Mesenchymal stem cell of Wharton's jelly (primary cell): ENCODE measurements around a stretch of chr2.

DNA sequence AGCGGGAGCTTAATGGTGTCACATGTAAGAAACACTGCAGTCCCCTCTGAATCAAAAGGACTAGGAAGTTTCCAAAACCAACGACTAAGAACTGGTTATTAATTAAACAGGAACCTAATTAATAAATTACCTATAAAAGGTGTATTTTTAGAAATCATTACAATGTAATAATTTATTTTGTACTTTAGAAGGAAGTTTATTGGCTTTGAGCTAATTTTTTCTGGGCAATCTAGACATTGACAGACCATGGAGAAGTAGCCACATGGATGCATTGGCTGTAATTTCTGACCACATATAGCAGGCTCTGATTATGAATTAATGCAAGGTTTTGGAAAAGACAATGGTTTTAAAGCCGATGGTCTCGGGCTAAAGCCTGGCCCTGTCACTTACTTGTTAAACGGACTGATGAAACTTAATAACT, 23.9 kb upstream of the FAM110C start:
- CAGE, long polyA plus RNA: no peak

GRCh38 chr2:258630-259403, 5.0 kb downstream of the SH3YL1 start:
- CAGE, long polyA plus RNA: no peak

DNA sequence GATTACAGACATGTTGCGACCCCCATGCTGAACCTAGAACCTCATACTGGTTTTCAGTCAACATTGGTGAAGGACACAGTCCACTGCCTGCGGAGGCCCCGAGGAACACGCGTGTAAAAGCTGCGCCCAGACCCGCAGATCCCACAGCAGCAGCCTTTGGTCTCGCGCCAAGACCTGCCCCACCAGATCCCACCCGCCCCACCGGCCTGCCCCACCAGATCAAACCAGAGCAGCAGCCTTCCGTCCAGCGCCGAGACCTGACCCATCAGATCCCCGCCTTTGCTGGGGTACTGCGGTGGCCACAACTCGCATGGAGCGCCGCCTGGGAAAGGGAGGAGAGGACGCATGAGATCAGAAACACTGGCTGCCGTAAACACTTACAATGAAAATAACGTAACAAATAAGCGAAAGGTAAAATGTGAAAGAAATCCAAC, 173.6 kb downstream of the TMEM18 start:
- CAGE, long polyA plus RNA: no peak

GRCh38 chr2:674571-675609, 2.3 kb downstream of the TMEM18 start:
- CAGE, long polyA plus RNA: no peak

DNA sequence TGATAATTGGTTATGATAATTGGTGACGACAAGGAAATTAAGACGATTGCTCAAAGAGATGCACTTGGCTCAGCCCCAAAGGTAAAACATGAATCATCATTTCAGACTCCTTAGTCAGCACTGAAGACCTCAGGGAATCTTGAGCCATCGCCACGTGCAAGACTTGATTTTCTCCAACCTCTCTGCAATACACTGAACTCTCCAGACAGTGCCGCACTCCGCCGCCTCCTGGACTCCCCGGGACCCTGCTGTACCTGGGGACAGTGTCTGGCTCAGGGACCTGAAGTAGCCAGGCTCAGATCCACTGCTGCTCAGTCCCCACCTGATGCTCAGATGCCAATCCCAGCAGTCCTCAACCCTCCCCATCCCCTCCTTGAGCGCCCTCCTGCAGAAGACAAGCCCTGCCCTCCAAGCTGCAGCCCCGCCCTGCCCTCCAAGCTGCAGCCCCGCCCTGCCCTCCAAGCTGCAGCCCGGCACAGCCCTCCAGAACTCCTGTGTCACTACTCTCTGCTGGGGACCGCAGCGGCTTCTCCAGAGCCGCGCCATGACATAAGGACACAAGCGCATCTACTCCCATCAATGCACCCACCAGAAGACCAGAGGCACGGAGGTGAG, 1.1 kb downstream of the TMEM18 start:
- CAGE, long polyA plus RNA: no peak

DNA sequence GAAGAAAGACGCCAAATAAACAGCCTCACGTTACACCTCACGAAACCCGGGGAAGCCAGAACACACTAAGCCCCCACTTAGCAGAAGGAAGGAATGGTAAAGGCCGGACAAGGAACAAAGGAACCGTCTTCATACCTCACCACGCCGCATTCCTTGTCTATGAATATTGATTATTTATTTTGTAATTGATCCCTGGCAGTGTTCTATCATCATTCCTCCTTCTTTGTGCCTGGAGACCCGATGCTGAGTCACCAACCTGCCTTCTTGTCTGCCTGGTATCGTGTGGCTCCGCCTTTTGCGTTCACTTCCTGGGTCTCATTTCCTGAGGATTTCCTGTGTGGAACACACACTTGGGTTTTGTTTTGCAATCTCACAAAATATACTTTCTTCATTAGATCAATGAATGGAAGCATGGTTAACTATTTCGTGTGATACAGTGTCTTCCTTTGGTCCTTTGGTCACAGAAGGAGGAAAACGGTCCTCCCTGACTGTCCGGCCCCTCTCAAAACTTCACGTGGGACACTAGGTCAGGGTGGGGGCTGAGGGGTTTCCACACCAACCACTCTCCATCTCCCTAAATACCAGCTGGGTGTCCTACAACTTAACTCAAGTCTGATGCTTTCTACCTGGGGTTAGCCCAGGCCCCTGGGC, 95.4 kb upstream of the SNTG2 start:
- CAGE, long polyA plus RNA: no peak

GRCh38 chr2:1136888-1137640, 186.4 kb downstream of the SNTG2 start:
- CAGE, long polyA plus RNA: no peak

GRCh38 chr2:1448782-1449195, 35.5 kb downstream of the TPO start:
- CAGE, long polyA plus RNA: no peak

DNA sequence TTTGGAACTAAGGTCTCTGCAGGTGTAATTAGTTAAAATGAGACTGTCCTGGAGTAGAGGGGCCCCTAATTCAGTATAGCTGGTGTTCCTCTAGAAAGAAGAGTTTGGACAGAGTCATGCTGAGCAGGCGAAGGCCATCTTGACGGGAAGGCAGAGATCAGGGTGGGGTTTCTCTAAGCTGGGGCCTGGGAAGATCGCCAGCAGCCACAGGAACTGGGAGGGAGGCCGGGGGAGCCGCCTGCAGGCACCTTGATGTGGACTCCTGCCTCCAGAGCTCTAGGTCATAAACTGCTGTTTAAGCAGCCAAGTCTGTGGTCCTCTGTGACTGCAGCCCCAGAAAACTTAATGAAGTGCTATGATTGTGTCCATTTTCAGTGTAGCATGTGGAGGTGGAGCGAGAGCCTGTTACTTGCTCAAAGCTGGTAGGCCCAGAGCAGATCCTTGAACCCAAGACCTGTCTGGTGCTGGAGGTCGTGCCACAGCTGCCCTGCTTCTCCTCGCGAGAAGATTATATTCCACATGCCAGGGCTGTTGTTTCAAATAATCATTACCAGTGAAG, 105.7 kb downstream of the TPO start:
- CAGE, long polyA plus RNA: no peak

- CAGE, long polyA plus RNA: no peak
Measured at GRCh38 chr2:1590521-1591211, 153.6 kb downstream of the PXDN start.

DNA sequence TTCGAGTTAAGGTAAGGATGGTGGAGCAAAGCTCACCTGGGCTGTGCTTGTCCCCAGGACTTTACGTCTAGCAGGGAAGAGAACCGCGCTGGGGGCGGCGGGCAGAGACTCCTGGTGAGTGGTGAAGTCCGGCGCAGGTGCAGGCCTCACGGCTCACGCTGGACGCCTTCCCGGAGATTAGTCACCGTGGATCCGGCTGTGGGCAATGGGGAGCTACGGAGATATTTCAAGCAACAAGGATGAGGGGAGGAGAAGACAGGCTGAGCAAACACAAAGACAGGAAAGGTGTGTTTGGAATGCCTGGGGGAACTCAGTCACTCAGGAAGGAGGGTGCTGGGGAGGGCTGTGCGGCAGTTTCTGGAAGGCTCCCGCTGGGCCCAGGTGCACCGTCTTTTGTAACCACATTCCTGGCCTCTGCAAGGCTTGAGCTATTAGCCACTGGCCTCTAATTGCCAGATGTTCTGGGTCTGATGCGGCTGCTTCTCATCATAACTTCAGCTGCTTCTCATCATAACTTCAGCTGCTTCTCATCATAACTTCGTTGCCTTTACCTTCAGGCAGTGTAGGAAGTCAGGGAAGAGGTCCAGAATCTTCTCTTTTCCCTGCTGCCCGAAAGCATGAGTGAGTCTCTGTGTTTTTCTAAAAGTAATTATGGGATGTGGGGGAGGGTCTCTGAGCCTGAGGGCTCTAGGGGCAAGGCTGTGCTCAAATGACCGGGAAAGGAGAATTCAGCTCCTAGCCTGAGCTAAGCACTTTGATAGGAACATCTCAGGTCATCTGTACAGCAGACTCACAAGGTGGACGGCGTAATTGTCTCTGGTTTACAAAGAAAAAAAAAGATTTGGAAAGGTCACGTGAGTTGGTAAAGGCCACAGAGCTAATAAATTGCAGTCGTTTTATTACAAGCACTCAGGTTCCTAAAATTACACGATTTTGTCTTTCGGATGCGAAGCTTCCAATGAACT, 118.8 kb downstream of the PXDN start:
- CAGE, long polyA plus RNA: no peak

DNA sequence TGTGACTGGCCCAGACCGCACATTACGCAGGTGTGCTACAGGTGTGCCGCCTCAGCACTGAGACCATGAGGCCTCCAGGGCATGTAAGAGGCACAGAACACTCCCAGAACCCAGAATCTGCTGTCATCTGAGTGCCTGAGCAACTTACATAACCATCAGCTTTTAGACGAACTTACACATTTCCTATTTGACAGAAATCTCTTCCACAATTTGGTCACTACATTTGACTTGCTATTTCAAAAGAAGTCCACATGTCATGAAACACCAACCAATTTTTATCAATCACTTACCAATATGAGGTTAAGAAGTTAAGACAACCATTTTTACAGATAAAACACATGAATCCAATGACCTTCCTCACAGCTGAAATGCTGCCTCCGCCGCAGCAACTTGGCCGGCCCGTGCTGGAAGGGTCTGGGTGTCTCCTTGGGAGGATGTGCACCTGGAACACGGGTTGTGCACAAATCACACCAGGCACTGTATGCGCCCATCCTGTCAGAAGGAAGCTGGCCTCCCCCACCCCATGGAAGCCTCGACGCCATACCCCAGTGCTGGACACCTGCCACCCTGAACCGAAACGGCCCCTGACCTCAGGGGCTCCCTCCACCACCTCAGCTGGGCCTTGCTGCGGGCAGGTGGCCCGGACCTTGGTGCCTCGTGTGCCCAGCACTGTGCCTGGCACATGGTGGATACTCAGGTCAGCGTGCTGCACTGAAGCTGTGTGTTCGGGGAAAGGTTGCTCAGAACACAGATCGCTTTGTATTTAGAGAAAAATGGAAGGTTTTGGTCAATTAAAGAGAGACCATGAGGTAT, 111.9 kb downstream of the PXDN start:
- CAGE, long polyA plus RNA: no peak

DNA sequence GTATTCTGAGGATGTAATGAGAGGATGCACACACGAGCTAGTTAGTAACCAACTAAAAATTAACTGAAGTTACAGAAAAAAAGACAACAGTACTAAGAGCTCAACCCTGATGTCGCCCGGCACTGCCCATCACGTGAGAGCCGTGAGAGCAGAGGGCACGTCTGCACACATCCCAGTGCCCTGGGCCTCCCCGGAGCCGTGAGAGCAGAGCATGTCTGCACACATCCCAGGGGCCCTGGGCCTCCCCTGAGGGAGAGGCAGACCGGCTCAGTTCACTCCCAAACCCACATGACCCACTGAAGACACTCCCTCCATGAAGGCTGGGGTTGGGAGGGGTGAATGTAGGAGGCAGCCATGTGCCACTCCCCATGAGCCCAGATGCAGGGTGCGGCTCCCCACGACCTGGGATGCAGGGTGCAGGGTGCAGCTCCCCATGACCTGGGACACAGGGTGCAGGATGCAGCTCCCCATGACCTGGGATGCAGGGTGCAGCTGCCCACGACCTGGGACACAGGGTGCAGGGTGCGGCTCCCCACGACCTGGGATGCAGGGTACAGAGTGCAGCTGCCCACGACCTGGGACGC, 39.3 kb downstream of the PXDN start:
- CAGE, long polyA plus RNA: no peak

- CAGE, long polyA plus RNA: no peak
Measured at GRCh38 chr2:1817134-1818024, 73.1 kb upstream of the PXDN start.

DNA sequence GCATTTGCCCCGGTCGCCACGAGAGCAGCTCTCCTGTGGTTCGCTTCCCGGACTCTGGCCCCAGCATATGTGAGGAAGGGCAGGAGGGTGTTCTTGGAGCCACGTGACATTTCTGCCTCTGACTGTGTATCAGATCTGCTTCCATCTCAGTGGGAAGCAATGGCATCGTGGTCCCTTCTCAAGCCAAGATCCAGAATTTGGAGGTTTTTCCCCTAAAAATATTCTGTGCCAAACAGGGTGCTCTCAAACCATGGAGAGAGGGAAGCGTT, 74.2 kb upstream of the PXDN start:
- CAGE, long polyA plus RNA: no peak

DNA sequence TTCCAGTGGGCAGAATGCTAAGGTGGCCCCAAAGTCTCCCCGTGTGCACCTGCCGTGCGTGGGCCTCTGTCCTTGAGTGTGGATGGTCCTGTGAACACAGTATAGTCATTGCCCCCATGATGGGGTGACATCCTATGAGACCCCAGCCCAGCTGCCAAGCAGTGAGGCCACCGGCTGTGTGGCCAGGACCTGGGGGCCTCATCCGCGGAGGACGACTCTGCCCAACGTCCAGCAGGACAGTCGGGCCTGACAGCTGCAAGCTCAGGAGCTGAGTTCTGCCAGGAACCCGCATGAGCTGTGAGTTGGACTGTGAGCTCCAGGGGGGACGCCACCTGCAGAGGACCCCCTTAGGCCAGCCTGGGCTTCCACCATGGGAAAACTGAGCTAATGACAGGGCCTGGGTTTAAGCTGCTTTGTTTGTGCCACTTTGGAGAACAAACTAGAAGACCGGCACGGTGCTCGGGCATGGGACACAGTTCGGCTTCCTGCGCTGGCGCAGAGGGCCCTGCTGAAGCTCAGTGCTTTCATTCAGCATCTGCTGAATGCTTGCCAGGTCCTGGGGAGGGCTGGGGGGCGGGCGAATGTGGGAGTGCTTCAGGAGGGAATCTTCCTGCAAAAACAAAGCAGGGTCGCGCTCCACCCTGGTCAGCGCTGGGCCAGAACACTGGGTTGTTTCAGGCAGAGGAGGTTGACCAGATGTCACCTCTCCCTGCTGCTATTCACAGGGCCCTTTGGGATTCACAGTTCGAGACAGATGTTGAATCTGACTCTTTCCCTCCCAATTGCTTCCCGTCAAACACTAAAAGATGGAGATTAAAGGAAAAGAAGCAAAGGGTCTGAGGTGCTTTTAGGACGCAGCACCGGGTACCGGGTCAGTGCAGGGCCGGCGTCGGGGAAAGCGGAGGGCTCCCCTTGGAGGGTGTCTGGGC, 81.8 kb upstream of the PXDN start:
- CAGE, long polyA plus RNA: no peak

- CAGE, long polyA plus RNA: no peak
Measured at GRCh38 chr2:2331827-2332429, 853 bp upstream of the MYT1L start.

DNA sequence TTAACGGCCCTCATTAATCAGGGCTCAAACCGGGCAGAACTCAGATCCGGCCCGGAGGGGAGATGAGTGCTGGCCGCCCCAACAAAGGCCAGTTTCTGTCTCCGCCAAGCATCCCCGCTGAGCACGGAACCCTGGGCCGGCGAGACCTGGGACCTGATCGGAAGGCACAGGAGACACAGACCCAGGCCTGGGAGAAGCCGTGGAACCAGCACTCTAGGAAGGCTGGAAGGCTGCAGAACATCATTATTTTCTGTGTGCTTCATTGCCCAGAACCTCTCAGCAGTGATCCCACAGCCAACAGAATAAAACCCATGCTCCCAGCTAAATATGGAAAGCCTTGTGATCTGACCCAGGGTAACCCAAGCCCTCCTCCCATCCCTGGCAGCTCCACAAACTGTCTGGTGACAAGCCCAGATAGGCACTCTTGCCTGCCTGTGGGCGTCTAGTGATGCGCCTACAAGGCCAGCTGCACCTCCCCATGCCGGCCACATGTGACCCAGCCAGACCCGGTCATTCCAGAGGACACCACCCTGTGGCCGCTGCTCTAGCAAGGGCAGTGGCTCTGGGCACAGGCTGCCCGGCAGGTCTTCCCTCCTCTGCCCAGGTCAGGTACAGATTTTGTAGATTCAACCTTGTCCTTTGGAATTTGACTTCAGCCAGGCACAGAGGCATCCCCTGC, 438.8 kb upstream of the MYT1L start:
- CAGE, long polyA plus RNA: no peak

GRCh38 chr2:3222854-3223646, 154.6 kb downstream of the EIPR1 start:
- CAGE, long polyA plus RNA: no peak

- CAGE, long polyA plus RNA: no peak
Measured at GRCh38 chr2:3309801-3310390, 67.7 kb downstream of the EIPR1 start.